Bile duct (tissue), 1 donor: ENCODE results near the gene FOXB2.

- PRO-cap, result no peak
Measured at GRCh38 chr9:76803200-76803485, 102.8 kb downstream of the PRUNE2 start.

GRCh38 chr9:76818062-76818846, 87.7 kb downstream of the PRUNE2 start:
- PRO-cap, result bidirectional peak, plus-strand start at chr9:76818547, minus-strand start at chr9:76818387

DNA sequence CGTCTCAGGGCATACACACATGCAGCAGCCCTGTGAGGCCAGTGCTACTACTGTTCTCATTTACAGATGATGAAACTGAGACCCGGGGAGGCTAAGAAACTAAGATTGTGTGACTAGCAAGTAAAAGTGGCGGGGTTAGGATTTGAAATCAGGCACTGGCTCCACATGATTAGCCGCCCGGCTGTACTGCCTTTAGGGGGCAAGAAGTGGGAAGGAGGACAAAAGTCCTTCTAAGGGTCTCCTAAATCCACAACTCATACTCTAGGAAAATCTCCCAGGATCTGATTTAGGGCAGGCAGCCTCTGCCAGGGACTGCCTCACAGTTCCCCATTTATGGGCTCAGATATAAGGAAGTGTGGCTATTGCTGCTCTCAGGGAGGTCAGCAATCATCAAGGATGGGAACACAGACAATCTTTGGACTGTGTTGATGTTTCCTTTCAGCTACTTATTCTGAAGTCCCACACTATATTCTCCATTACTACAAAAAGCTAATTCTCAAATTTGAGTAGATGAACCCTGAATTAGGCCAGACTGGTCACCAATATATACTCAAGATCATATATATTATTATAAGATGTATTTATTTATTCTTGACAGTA, 7.8 kb downstream of the PRUNE2 start:
- PRO-cap, result no peak

GRCh38 chr9:76901665-76902439, 4.1 kb downstream of the PRUNE2 start:
- PRO-cap, result no peak

GRCh38 chr9:77019436-77019779, at the start of gene FOXB2:
TSS of gene FOXB2 (plus strand) at chr9:77019655.
- PRO-cap, result no peak

DNA sequence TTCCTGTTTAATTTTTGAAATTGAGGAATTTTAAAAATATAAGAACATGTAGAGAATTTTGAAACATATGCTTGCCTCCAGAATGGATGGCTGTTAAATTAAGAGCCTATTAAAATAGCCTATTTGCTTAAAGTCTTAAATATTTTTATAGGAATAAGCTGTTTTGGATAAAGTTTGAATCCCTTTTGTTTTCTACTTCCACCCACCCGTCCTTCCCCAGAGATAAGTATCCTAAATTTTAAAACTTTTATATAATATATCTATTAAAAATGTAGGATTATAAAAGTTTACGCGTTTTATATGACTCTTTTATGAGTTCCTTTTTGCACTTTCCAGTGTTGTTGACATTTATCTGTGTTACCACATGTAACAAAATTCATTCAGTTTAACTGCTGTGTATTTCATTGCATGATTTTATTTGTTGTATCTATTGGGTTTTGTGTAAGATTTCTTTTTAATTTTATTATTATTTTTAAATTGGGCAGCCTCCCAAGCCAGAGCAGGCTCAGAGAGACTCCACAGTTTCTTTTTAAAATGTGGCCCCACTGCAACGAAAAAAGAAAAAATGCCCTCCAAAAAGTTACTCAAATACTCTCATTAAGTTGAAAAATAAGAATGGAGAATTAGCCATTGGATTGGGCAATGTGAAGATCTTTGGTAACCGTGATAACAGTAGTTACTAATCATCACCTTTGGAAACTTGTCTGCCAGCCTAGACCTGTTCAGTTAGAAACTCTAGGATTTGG, 33.9 kb downstream of the VPS13A start:
- PRO-cap, result no peak

DNA sequence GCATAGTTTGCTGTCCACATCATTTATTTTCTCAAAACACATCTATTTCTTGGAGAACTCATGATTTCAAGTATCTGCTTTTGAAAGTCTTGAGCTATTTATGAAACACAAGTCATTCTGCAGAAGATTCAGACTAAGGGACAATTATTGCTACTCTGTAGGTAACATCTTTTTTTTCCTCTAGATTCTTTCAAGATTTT, 59.7 kb upstream of the GNA14 start:
- PRO-cap, result no peak

DNA sequence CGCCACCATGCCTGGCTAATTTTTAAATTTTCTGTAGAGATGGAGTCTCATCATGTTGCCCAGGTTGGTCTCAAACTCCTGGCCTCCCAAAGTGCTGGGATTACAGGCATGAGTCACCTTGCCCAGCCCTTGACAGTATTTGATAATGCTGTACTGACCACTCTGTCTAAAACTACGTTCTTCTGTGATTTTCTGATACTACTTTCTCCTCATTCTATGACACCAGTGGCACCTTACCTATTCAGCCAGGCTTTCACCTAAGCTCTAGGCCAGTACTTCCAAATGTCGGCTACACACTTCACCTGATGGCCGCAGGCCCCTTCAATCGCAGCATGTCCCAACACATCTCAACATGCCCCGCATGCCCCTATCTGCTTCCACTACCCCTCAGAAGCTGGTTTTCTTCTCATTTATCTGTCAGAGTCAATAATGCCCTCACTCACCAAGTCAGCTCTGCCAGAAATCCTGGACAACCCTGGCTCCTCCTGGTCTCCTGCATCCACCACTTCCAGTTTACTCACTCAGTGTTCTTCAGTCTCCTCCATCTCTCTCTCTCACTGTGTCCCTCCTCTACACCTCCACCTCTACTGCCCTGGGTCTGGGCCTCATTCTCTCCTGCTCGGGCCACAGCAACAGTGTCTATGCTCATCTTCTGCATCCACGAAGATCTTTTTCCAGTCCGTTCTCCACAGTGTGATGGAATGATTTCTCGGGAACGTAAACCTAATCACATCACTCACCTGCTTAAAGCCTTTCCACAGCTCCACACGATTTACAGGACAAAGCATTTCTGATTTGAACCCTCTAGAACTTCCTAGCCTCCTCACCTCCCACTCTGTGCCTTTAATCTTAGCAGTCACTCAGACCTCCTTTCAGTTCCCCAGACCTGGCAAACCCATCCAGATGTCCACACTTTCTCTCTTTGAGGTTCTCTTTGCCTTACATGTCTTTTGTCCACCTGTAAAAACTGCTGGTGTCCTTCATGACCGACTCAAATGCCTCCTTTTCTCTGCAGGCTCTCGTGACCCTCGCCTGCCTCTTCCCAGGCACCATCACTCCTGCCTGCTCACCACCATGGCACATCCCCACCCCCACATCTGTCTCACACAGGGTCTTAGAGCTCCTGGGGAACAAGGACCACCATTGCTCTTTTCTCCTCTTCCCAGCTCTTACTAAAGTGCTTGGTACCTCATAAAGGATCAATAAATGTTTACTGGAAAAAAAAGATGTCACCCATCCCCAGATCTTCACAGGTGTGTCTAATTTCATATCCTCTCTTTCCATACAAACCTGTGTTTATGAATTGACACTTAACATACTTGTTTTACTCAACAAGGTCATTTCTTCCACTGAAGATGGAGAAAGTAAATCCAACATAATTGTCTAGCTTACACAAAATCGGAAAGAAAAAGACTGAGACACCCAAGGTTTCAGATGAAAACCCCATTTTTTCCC, 181.3 kb downstream of the GNAQ start:
- PRO-cap, result no peak

DNA sequence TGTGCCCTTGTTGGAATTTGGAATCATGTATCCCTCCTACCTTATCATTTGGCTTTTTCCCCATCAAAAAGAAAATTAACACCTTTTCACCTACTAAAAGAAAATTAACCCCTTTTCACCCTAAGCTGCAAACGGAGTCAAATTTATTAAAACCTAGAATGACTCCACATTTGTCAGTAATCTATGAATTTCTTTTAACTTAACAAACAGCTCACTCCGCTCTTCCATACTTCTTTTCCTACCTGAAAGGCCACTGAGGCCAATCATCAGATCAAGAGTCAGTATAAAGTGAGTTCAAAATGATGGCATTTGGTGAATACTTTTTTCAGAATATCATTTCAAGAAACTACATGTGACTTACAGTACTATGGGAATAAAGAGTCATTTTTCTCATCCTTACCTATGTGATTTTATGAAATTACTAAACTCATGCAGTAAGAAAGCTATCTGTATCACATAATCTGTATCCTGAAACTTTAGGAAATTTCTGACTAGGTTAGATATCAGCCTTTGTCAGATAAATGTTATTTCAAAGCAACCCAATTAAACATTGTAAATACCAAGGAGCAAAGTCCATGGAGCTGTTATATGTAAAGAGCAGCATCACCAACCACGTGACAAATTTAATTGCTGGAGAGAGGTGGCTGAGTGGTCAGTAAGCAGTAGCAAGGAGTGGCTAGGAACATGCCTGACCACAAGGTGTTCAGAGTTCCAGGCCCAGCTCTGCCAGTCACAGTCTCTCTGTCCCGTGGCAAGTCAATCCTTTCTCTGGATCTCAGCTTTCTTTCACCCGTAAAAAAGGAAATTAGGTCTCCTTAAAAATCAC, 166.5 kb downstream of the GNAQ start:
- PRO-cap, result no peak

DNA sequence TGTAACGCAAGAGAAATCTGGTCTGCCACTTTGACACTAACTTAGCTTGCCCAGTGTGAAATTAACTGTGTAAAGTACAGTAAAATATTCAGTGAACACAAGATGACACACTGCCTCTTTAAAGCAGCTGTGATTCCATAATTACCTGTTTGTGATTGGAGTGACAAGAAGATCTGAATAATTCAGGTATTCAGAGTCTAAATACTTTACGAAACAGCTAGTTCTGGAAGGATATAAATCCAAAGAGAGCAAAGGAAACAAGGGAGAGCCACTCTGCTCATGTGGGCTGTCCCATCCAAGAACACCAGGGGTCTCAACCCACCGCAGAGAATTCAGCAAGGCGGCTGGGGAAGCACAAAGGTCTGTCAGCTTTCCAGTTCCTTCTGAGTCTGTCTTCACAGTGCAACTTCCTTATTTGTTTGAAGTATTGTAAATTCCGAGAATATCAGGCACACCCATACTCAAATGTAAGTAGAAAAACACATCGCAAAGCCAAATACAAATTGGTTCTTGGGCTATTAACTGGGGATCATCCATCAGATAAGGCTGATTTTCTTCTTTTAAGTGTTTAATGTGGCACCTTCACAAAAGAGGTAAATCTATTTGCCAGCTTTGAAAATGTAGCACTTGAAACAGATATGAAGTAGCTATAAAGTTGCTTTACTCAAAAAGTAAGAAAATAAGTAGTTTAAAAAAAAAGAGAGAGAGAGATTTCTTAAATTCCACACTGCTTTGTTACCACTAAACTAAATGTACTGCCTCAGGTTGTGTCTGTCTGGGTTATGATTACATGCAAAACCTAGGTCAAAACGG, 86.8 kb downstream of the GNAQ start:
- PRO-cap, result unidirectional peak, minus-strand start at position 385 of the sequence

GRCh38 chr9:77989337-77990136, 42.1 kb downstream of the GNAQ start:
- PRO-cap, result no peak

DNA sequence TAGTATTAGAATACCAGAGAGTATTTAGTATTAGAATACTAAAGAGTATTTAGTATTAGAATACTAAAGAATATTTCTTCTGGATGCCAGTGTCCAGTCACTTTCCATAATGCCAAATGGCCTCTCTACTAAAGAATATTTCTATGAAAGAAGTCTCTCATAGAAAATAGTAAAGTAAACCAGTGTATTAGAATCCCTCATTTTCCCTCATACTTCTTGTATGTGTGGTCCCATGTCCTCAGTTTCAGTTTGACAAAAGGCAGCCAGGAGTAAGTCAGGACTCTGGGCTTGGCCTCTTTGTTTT, 47.4 kb upstream of the CEP78 start:
- PRO-cap, result no peak

DNA sequence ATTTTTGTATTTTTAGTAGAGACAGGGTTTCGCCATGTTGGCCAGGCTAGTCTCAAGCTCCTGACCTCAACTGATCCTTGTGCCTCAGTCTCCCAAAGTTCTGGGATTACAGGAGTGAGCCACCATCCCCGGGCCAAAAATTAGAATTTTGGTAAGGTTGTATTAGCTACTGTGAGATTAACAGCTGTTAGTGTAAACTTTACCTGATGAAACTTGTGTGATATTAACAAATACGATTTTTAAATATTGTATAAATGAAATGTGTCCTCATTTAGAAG, 478.8 kb upstream of the TLE4 start:
- PRO-cap, result no peak

DNA sequence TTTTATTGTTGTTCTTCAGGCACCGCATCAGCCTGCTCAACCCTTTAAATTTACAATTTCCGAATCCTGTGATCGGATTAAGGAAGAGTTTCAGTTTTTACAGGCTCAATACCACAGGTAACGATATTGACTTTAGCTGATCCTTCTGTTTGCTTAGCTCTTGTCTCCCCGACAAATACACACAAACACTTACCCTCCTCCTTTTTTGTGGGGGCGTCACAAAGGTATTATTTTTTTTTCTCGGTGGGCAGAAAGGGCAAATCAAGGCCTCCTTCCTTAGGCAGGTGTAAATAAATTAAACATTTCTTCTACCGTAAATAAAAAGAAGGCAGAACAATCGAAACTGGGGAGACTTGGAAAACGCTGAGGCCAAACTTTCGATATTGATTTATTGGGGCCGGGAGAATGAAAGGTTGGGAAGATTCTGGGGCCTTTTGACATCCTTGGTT, 1.9 kb downstream of the TLE4 start:
- PRO-cap, result no peak

GRCh38 chr9:79583909-79584580, 12.3 kb downstream of the TLE4 start:
- PRO-cap, result no peak

- PRO-cap, result no peak
Measured at GRCh38 chr9:79601964-79602392, 30.2 kb downstream of the TLE4 start.

GRCh38 chr9:79662688-79663325, 91.0 kb downstream of the TLE4 start:
- PRO-cap, result no peak

- PRO-cap, result no peak
Measured at GRCh38 chr9:79693513-79694358, 122.0 kb downstream of the TLE4 start.

GRCh38 chr9:81373126-81373691, 316.1 kb downstream of the TLE1 start:
- PRO-cap, result no peak

- PRO-cap, result no peak
Measured at GRCh38 chr9:81684808-81685852, 4.2 kb downstream of the TLE1 start.